Mesangial cell (primary cell): Measurements from ENCODE around the genes SLC7A4 and RIMBP3B.

DNA sequence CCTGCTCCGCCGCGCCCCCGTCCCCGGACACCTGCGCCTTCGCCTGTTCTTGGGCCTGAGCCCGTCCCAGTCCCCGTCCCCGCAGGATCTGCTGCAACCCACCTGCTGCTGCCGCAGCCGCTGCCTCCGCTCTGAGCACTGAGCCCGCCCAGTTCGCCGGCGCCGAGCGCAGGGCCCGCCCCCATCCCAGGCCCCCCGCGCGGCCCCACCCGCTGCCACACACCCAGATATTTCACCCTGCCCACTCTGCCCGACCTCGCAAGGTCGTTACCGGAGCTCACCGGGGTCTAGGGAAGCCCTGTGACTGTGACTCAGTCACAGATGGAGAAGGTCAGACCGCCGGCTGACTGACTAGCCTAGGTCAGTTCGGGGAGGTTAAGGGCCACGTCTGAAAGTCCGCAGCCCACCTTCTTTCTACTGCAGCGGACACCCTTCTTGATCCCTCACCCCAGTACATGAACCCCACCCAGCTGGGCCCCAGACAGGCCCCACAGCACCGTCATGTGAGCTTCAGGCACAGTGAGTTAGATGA lies at the start of gene SLC7A4:
Gene SLC7A4 (minus strand): TSS at position 133 of the 532 bp plus-strand sequence.
- RAMPAGE, long total RNA, result no peak

DNA sequence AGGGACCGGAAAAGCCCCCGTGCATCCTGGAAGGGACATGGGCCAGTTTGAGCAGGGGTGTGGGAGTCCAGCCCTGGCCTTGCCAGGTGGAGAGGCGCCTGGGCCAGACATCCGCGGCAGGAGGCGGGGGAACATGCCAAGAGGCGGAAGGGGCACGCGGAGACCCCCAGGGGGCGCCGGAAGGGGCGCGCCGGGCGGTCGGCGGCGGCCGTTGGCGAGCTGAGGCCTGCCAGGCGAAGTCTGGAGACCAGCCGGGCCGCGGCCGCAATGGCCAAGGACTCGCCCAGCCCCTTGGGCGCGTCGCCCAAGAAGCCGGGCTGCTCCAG lies at the start of gene RIMBP3B:
Gene RIMBP3B (plus strand): TSS at position 160 of the 326 bp plus-strand sequence.
- RAMPAGE, long total RNA, result no peak

GRCh38 chr22:21578364-21578898 lies 10.9 kb downstream of the UBE2L3 start:
- RAMPAGE, long total RNA, result no peak

GRCh38 chr22:21591423-21592192 lies 24.1 kb downstream of the UBE2L3 start:
- RAMPAGE, long total RNA, result no peak

DNA sequence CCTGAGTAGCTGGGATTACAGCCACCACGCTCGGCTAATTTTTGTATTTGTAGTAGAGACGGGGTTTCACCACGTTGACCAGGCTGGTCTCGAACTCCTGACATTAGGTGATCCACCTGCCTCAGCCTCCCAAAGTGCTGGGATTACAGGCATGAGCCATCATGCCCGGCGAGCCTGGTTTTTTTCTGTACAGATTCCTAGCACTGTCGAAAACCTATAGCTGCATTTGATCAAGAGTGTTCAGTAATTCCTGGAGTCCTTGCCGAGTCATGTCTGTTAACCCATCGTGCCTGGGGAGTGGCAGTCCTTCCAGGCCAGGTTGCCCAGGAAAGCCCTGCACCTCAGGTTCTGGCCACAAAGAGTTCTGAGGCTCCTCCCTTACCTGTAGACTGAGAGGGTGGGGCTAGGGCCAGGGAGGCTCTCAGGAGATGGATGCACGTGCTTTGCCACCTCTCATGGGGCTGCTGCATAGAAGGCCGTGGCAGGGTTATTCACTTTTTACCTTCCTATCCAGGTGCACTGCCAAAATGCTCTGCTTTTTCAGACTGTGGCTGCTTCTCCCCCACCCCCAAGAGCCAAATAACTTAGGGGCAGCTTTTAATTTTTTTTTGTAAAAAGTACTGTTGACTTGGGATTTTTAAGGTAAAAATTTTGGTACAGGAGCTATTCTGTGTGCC lies 16.9 kb downstream of the YDJC start:
- RAMPAGE, long total RNA, result no peak

GRCh38 chr22:21621134-21622349 lies 8.3 kb downstream of the YDJC start:
- RAMPAGE, long total RNA, result no peak

GRCh38 chr22:21651622-21652459 lies 9.7 kb downstream of the SDF2L1 start:
- RAMPAGE, long total RNA, result no peak

GRCh38 chr22:21652460-21652963 lies 10.4 kb downstream of the SDF2L1 start:
- RAMPAGE, long total RNA, result no peak

DNA sequence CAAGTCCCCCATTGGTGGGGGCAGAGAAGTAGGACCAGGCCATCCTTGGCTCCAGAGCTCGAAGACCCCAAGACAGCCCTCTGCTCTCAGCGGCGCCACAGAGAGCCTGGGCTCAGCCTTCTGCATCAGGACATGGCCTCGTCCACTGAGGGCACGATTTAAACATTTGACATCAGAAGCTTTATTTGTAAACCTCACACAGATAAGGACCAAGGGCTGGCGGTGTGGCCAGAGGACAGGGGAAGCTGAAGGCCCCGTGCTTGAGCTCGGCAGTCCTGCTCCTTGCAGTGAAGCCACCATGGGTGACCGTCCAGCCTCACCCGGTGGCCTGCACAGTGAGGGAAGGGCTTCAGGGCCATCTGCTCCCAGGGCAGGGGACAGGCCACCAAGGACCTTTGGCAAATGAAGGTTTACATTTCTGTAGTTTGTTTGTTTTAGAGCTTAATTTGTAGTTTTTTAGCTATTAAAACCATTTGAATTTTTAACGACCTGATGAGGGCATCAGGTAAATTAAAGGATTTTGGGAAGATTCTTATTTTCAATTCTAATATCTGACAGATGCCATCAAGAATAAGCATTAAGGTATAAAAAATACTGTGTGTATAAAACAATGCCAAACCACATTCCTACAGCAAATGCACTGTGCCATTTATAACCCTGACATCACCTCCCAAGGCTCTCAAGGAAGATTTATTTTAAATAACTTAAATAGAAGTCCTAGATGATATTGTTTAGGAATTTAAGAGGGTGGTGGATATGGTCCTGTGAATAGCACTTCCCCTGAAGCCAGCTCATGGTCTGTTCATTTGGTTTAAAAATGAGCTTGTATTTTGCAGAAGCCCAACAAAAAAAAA lies 31.8 kb downstream of the PPIL2 start:
- RAMPAGE, long total RNA, result no peak

DNA sequence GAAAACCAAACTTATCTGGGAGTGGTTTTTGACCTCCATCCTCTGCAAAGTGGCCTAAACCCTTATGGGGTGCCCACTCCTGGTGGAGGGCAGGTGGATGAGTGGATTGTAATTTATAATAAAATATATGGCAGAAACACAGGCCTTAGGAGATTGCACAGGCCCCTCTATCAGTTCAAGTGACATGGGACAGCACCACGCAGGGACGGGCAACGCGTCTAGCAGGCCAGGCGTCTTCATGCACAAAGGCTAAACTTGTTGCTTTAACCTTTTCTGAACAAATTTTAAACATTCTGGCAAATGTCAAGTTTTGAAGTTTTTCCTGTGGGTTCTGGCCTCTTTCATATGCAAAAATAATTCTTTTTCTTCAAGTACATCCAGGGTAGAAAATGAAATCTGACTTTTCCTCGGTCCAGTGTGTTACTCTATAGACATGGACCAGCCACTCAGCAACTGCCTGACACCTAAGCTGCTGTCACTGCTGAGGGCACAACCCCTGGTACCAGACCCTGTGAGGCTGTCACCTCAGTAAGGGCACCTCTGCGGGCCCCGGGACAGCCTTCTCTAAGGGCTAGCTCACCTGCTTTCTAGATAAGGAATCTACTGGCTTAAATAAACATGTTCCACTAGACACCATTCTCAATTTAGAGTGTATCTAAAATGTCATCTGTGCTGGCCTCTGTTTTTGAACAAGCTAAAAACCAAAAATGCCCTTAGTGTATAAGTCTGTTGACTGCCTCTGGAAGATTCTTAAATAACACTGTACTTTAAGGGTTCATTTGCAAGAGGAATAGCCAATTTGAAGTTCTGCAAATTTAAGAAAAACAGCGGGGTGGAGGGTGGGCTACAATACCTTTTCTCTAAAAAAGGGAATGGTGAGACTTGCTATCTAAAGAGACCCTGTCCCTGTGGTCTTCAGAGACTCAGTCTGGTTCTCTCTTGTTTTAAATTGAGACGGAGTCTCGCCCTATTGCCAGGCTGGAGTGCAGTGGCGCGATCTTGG lies 33.9 kb downstream of the PPIL2 start:
- RAMPAGE, long total RNA, result no peak

GRCh38 chr22:21701520-21702305 lies 33.9 kb downstream of the YPEL1 start:
- RAMPAGE, long total RNA, result no peak

GRCh38 chr22:21756462-21757023 lies 20.9 kb upstream of the YPEL1 start:
- RAMPAGE, long total RNA, result no peak

- RAMPAGE, long total RNA, result no peak
Observed at GRCh38 chr22:21807097-21807891, 60.2 kb downstream of the MAPK1 start.

GRCh38 chr22:21939233-21939777 lies 13.3 kb downstream of the PPM1F start:
- RAMPAGE, long total RNA, result no peak

DNA sequence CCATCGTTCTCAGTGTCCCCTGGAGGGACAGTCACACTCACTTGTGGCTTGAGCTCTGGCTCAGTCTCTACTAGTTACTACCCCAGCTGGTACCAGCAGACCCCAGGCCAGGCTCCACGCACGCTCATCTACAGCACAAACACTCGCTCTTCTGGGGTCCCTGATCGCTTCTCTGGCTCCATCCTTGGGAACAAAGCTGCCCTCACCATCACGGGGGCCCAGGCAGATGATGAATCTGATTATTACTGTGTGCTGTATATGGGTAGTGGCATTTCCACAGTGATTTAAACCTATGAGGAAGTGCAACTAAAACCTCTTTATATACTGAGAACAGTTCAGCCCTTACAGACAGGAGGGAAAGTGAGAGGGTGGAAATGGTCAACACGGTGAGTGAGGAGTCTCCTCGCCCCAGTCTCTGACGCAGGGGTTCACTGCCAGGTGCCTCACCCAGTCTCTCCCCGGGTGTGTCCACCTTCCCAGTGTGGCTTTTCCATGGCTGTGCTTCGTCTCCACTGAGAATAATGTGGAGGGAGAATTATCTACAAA lies 116.4 kb upstream of the TOP3B start:
- RAMPAGE, long total RNA, result no peak

DNA sequence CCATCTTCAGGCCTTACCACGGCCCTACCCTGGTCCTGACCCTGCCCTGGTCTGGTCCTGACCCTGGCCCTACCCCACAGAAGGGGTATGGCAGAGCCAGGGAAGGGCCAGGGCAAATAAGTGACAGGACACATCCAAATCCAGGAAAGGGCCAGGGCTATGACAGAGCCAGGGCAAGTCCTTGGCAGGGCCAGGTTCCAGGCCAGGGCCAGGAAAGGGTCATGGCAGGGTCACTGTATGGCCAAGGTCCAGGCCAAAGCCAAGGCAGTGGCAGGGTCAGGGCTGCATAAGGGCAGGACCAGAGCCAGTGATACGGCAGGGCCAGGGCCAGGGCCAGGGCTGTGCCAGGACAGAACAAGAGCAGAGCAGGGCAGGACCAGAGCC lies 46.4 kb downstream of the VPREB1 start:
- RAMPAGE, long total RNA, result no peak

DNA sequence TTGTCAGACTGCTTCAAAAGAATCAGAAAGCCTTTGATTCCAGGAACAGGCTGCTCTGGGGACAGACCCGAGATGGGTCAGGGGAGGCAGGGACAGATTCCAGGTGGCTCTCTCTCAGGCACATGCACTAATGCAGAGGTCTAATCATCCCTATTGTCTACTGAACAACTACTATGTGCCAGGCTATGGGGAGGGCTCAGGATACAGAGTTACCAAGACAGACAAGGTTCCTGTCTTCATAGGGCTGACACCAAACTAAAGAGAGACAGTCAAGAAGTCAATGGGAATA lies 103.7 kb downstream of the VPREB1 start:
- RAMPAGE, long total RNA, result no peak

- RAMPAGE, long total RNA, result no peak
Observed at GRCh38 chr22:22692784-22693168, 48.4 kb downstream of the GGTLC2 start.

DNA sequence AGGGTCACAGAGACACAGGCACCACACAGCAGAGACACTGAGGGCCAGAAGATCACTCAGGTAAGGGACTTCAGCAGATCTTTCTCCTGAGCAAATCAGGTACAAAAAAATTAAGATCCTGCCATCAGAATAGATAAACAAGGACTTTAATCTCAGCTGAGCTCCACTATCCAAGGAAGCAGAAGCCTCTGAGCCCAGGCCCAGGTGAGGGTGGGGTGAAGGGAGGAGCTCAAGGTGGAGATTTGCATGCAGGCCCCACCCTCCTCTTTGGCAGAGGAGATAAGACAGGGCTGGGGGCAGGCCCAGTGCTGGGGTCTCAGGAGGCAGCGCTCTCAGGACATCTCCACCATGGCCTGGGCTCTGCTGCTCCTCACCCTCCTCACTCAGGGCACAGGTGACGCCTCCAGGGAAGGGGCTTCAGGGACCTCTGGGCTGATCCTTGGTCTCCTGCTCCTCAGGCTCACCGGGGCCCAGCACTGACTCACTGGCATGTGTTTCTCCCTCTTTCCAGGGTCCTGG lies 114.0 kb downstream of the GGTLC2 start:
- RAMPAGE, long total RNA, result no peak

GRCh38 chr22:22792136-22792607 lies 95.4 kb upstream of the IGLL5 start:
- RAMPAGE, long total RNA, result no peak